ENCODE data around the genes H2AZ1 and SLC39A8.

- PRO-cap, 2 experiments, result no peak in any of the 2 experiments
Measured at GRCh38 chr4:99403316-99404216, 31.6 kb downstream of the ADH7 start.

DNA sequence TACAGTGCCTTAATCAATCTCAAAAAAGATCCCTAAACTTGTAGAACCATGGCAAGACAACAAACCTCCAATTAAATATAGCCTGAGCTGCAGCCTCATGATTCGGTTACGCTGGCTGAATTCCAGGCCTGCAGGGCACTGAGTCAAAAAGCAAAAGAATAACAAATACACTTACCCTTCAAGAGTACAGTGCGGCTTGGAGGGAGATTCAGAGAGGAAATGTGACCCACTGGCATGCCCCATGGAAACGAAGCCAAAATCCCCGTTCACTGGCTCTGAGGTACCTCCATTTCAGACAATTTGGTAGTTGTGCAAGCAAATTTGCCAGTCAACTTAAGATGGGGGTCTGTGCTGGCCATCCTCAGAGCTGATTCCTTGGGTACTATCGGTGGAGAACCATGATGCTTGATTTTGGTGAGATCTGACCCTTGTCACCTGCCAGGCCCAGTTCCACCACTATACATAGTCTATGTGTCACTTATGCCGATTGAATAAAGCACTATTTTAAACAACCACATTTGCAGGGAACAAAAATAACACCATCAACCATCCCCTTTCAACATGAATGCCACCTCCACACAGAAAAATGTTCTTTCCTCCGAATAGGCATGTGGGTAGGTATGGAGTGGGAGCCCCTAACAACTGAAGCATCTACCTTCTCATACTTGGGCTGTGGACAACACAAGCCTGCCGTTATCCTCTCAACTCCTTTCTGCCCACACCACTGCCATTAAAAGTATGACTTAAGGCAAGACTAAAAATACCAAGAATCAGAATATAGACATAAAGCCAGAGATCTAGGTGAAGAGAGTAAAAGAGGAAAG lies 2.1 kb downstream of the C4orf54 start:
- PRO-cap, 2 experiments, result peak in 1 of 2 experiments; most common plus-strand start position 187 of the sequence (in 1); most common minus-strand start position 73 of the sequence (in 1)

- PRO-cap, 2 experiments, result no peak in any of the 2 experiments
Measured at GRCh38 chr4:99815555-99816298, 900 bp upstream of the DAPP1 start.

DNA sequence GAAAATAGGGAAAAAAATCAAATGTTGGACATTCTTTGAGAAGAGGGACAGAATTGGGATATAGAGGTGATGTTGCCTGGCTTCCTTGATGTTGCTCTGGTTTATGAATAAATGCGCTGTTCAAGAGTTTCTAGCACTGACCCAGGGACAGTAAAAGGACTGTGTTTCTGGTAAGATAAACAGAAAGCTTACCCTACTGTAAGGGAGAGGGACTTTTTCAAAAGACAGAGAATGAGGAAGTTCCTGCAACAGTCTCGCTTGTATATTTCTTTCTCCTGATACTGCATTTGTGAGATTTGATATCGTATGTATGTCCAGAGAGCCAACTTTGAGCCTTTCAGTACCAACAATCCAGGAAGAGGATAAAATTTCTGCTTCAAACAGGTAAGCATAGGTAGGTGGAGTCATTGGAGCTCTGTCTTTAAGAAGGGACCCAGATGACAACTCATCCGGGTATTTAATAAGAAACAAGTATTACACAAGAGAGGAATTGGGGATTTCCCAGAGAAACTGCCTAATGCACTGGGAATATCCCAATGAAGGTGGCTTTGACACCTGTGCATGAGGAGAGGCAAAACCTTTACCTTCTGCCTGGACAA lies 719 bp downstream of the DAPP1 start:
- PRO-cap, 2 experiments, result no peak in any of the 2 experiments

GRCh38 chr4:99950173-99950409 lies at the start of gene H2AZ1:
H2AZ1 (minus strand) TSS chr4:99950275.
- PRO-cap, 2 experiments, result peak in 2 of 2 experiments; most common minus-strand start chr4:99950273 (in 2)

DNA sequence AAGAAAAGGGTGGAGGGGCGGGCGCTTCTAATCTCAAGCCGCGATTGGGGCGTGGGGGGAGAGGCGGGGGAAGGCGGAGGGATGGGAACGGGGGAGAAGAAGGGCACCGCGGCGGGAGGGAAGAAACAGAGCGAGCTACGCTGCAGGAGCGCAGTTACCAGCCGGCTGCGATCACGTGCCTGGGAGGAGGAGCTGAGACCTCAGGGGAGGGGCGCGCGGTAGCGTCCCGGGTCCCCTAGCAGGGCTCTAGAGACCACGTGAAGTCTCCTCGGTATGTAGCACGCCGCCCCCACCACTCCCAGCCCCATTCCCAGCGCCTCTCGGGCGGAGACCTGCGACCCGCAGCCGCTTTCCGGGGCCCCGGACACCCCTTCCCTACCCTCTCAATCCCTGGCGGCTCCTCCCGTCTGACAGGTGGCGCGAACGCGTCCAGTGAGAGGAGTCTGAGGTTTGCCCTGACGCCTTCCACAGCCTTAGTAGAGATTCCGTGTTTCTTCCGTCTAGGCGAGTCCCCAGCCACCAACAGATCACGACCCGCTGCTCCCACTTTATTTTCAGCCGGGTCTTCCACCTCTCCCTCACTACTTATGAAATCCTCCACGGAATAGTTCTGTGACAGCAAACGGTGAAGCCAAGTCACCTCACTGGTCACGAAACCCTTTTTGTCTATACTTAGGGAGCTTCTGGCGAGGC lies 481 bp upstream of the H2AZ1 start:
- PRO-cap, 2 experiments, result peak in 2 of 2 experiments; most common plus-strand start position 203 of the sequence (in 2)

- PRO-cap, 2 experiments, result no peak in any of the 2 experiments
Measured at GRCh38 chr4:101125329-101125689, 222.0 kb downstream of the PPP3CA start.

GRCh38 chr4:101143520-101144514 lies 203.5 kb downstream of the PPP3CA start:
- PRO-cap, 2 experiments, result no peak in any of the 2 experiments

GRCh38 chr4:101276533-101276978 lies 70.8 kb downstream of the PPP3CA start:
- PRO-cap, 2 experiments, result no peak in any of the 2 experiments

DNA sequence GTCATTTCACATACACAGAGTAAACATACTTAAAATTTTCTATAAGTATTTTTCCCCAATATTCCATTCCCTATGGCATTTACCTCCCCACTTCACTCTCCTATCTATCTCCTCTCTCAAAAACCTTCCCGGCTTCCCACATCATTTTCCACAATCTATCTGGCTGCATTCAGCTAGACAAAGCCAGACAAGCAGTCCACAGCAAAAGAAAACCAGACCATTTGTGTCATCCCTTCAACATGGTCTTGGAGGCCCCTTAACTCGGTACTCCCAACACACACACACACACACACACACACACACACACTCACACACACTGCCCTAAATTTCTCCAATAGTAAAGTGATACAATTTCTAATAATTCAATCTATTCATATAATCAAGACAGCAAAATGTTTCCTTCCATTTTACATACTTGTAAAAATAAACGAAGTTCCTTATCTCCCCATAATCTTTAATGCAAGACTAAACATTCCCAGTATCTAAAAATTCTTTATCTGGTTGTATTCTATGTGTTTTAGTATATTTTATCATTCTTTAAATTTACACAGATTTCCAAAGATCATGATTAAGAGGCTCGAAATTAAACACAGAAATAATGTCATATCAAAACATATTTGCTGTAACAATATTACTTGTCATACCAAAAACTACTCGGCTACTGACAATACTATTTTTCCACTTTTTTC lies 30.2 kb downstream of the PPP3CA start:
- PRO-cap, 2 experiments, result no peak in any of the 2 experiments

DNA sequence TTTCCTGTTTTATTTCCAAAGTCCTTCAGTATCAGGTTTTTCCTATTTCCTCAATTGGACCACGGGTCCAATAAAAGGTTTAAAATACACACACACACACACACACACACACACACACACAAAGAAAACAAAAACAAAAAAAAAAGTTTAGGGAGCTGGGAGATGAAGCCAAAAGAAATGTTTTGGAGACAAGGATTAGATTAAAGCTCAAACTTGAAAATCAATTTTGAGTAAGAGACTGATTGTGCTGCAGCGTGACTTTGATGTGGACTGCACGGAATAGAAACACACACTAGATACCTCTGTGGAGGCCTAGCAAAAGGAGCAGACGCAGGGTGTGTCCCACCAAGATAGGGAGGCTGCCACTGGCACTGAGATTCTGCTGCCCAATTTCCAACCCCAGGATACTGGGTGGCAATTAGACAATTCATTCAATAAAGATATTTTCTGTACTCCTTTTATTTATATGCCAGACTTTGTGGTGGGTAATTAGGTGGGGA lies 1.6 kb upstream of the PPP3CA start:
- PRO-cap, 2 experiments, result no peak in any of the 2 experiments

- PRO-cap, 2 experiments, result peak in 2 of 2 experiments; most common minus-strand start chr4:102345023 (in 2)
Measured at GRCh38 chr4:102344905-102345734, at the start of gene SLC39A8. SLC39A8 (minus strand) TSS chr4:102345482.

DNA sequence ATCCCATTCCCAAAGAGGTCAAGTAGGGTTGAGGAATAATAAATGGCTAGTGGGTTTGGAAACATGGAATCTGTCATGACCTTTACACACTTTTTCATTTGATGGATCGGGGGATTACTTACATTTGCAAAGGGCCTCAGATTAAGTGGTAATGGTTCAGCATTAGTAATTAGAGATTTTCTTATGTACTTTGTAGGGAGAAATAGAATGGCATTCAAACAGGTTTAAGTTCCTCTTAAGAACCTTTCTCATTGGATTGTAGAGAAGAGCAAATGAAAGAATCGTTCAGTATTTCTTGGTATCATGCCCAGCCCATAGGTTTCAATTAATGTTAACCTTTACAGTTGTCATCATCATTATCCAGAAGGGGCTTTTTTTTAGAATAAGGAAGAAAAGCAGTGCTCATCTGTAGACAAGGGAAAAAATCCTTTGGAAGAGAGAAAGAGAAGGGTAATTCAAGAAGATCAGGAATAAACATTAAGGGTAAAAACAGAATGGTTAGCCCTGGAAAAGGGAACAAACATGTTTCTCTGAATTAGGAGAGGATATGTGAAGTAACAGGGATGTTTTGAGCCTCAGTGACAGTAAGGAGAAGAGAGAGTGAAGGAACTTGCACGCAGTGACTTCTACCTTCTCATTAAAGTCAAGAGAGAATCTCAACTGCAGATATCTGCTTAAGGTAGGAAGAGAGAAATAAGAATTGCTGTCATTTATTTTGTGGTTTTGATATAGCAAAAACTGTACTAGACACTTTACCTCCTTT lies 55.5 kb downstream of the NFKB1 start:
- PRO-cap, 2 experiments, result no peak in any of the 2 experiments

GRCh38 chr4:102566771-102567246 lies 65.7 kb downstream of the NFKB1 start:
- PRO-cap, 2 experiments, result no peak in any of the 2 experiments

DNA sequence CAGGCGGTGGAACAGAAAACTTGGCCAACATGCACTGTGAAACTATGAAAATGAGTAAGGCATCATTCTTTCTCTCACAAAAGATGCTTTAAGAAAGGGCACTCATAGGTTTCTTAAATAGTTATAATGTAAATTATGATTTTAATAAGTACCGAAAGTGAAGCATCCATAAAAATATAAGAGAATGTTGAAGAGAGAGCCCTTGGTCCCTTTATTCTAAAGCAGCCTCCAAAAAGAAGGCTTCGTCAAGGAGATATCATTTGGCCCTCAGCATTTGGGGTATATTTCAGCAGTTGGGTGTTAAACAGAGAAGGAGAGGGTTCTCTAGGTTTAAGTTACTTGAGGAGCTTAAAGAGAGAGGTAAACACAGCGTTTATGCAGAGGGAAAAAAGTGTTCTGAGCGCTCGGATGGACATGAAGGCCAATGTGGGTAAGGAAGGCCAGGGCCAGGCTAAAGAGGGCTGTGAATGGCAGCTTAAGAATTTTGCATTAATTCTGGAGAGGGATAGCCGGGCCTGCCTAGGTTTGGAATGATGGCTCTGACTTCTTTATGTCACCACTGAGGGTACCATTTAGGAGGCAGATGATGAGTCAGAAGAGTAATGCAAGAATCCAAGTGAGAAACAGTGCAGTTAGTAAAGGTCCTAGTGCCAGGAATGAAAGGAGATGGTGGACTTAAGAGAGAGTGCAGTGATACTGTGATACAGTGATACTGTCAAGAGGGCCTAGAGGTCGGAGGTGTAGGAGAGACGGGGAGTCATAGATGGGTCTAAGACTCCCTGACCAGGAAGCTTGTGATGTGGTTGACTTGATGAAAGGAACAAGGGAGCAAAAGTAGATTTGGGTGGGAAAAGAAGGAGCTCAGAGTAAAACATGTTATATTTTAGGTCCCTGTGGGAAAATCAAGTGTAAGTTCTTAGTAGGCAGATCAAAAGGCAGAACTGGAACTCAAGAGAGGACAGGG lies 84.6 kb downstream of the NFKB1 start:
- PRO-cap, 2 experiments, result no peak in any of the 2 experiments

DNA sequence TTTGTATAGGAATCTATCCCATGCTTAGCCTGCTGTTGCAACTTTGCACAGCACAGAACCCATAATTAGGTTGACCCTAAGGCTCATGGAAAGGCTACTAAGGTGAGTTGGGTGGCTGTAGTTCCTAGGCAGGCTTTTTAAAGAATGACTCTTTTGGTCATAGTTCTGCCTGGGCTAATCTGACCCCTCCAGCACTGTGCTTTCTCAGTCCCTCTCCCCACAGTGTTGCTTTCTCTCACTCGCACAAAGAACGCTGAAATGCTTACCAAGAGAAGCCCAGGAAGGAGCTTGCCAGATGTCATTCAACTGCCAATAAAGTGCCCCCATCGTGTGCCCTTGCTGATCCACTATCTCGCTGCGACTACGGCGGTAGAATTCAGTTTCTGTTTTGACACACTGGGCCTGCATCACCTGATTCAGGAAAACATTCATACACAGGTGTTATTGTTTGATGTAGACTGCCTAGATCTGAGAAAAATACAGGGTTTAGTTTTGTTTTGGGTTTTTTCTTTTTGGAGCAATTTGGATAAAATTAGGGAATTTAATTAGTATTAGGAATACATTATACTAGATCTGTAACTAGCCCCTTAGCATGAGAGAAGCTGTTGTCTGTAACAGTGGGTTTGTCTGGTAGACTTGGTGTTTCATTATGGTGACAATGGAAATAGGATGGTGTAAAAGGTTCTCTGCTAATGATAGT lies 121.2 kb downstream of the MANBA start:
- PRO-cap, 2 experiments, result no peak in any of the 2 experiments

DNA sequence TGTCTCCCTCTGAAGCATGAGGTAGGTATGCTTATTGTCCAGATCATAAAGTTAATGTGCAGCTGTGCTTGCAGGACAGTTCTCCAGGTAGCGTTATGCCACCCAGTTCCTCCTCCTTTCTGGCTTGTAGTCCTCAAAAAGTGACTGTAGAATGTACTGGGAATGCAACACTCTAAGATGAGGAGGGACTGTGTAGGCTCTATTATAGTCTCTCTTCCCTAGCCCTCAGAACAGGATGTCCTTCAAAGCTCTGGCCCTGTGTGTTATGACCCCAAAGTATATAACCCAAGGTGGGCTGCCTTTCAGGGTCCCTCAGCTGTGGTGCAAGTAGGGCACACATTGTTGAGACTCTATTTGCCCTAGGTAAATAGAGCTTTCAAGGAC lies 20.8 kb upstream of the MANBA start:
- PRO-cap, 2 experiments, result no peak in any of the 2 experiments

- PRO-cap, 2 experiments, result no peak in any of the 2 experiments
Measured at GRCh38 chr4:102788965-102789874, 28.5 kb upstream of the MANBA start.

DNA sequence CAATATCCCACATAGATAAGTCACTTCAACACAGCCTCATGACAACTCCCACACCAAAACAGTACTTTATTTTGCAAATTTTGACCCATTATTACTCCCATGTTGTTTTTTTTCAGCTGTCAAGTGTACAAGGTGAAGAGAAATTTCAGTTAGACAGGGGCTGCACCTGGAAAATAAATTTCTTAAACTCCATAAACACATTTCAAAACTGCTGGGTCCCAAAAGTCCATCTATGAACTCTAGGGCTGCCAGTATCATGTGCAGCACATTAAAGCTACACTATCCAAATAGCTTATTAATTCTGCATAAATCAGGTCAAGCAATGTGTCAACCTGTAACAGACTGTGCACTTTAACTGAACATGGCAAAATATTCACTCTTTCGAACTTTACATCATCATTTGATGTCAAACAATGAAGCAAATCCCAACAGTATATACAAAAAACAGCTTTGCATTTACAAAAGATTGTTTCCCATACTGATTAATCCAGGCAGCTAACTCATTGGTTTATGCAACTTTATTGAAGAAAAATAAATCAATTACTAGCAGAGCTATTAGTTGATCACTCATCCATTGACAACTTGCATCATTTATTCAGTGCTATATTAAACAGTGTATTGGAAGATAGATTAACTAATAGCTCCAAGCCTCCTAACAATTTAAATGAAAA lies 31.1 kb downstream of the UBE2D3 start:
- PRO-cap, 2 experiments, result no peak in any of the 2 experiments

DNA sequence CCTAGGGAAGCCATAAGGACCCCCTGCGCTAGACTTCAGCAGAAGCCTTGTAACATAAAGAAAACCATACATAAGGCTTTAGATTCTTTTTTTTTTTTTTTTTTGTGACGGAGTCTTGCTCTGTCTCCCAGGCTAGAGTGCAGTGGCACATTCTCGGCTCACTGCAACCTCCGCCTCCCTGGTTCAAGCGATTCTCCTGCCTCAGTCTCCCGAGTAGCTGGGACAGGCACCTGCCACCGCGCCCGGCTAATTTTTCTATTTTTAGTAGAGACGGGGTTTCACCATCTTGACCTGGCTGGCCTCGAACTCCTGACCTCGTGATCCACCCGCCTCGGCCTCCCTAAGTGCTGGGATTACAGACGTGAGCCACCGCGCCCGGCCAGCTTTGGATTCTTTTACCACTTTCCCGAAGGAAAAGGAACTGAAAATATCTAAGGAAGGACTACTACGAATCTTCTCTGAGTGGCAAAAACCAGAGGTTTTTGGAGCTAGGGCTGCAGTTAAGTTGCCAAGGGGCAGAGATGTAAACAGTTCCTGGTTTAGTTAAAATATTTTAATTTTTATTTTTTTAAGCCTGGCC lies 715 bp upstream of the CISD2 start:
- PRO-cap, 2 experiments, result no peak in any of the 2 experiments

All from psoas muscle (tissue), 2 donors.